Mesenchymal stem cell of adipose (primary cell): ENCODE results near the genes BRPF3 and PPIL1.

DNA sequence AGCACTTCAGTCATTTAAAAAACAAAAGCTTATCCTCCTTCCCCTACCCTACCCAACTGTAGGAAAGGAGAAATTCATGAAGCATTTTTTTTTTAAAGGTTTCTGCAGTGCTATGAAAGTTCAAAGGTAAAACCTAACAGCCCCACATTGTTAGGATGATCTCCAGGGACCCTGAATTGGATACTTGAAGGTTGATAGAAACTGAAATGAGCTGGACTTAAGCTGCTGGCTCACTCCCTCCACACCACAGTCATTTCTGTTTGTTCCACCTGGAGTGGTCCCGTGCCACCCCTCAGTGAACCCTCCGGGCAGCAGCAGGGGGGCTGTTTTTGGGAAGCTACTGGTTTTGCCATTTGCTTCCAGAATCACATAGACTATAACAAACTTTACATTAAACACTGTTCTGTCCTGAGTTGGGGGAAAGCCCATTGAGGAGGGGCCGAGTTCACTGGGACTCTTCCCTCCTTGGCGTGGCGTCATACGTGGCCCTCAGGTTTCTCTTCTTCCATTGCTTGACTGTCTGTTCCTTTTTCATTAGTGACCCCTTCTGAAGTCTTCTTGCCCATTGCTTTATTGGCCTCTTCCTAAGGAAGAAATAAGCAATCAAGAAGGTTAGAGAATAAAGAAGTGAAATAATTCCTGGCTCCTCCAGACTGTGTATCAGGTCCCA, 62.8 kb upstream of the TULP1 start:
- CAGE, long polyA plus RNA: no peak

GRCh38 chr6:35602269-35603174, 86.2 kb downstream of the FKBP5 start:
- CAGE, long polyA plus RNA: no peak

- CAGE, long polyA plus RNA: no peak
These were observed 51.7 kb upstream of the SRPK1 start for GRCh38 chr6:35972529-35973163.

DNA sequence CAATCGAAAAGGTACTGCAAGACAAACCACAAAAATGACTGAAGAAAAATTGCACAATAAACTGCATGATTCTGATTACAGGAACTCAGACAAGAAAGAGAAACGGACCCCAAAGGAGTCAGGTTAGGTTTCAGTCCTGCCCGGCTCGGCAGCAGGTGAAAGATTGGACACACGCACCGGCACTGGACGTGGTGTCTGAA, 5.2 kb downstream of the SLC26A8 start:
- CAGE, long polyA plus RNA: no peak

GRCh38 chr6:36028621-36029398, 1.2 kb downstream of the MAPK14 start:
- CAGE, long polyA plus RNA: no peak

DNA sequence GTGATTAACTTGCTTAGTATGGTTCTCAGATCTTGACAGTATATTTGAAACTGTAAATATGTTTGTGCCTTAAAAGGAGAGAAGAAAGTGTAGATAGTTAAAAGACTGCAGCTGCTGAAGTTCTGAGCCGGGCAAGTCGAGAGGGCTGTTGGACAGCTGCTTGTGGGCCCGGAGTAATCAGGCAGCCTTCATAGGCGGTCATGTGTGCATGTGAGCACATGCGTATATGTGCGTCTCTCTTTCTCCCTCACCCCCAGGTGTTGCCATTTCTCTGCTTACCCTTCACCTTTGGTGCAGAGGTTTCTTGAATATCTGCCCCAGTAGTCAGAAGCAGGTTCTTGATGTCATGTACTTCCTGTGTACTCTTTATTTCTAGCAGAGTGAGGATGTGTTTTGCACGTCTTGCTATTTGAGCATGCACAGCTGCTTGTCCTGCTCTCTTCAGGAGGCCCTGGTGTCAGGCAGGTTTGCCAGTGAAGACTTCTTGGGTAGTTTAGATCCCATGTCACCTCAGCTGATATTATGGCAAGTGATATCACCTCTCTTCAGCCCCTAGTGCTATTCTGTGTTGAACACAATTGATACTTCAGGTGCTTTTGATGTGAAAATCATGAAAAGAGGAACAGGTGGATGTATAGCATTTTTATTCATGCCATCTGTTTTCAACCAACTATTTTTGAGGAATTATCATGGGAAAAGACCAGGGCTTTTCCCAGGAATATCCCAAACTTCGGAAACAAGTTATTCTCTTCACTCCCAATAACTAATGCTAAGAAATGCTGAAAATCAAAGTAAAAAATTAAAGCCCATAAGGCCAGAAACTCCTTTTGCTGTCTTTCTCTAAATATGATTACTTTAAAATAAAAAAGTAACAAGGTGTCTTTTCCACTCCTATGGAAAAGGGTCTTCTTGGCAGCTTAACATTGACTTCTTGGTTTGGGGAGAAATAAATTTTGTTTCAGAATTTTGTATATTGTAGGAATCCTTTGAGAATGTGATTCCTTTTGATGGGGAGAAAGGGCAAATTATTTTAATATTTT, 21.0 kb upstream of the MAPK13 start:
- CAGE, long polyA plus RNA: no peak

DNA sequence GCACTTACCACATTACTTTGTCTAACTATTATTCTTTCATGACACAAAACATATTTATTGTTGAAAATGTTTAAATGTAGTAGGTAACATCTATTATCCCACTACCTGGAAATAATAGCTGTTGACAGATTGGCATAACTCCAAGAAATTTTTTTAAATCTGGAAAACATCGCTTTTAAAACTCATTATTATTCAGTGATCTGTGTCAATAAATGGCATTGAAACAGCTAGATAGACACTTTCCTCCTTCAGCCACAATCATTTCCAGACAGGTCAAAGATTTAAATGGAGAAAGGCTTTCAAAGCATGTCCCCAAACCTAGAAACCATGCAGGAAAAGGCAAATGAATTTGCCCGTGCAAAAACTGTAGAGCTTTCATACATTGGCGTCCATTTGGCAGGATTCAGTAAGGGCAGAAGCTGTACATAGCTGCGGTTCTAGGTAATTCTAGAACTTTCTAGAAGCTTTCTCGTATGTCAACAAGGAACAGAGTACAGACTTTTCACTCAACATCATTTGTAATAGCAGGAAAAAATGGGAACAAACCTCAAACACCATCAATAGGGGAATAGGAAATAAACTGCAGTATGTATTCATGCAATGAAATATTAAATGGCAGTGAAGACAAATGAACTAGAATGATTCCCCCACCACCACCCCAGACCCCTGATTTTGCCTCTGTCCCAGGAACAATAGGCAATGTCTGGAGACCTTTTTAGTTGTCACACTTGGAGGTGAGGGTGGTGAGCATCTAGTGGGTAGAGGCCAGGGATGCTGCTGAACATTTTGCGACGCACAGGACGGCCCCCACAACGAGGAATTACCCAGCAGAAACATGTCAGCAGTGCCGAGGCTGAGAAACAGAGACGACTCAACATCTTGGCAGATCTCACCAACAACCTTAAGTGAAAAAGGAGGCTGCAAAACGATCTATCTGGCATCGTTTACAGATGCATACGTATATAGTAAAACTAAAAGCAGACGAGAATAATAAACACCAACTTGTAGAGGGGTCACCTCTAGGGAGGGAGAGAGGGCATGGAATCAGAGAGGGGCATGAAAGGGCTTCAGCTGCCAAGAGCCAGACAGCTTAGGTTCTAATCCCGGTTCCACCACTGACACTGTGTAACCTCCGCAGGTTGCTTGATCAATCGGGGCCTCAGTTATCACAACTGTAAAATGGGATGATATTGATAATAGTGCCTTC, 10.9 kb upstream of the MAPK13 start:
- CAGE, long polyA plus RNA: no peak

GRCh38 chr6:36195790-36196853, at the start of gene BRPF3:
Gene BRPF3, plus strand, starts transcription at chr6:36196744.
- CAGE, long polyA plus RNA: no peak

GRCh38 chr6:36197263-36197664, 720 bp downstream of the BRPF3 start:
- CAGE, long polyA plus RNA: no peak

GRCh38 chr6:36245114-36245370, 24.8 kb upstream of the PNPLA1 start:
- CAGE, long polyA plus RNA: no peak

DNA sequence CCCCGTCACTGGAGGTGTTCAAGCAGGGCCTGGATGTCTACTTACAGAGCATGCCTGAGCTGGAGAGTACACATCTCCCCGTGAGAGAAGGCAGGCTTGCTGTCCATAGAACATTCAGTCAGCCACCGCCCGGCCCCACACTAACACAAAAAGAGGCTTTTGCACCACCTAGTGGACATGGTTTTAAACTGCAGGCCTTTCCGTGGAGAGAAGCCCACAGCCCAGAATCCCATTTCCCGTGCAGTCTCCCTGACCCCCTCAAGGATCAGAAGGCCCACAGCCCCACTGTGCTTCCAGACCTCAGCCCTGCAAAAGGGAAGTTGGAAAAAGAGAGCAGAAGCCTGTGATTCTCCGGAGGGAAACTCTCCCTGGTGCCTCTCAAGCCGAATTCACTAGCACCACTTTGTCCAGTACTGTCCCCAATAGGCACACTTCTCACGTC, 23.8 kb upstream of the BNIP5 start:
- CAGE, long polyA plus RNA: no peak

DNA sequence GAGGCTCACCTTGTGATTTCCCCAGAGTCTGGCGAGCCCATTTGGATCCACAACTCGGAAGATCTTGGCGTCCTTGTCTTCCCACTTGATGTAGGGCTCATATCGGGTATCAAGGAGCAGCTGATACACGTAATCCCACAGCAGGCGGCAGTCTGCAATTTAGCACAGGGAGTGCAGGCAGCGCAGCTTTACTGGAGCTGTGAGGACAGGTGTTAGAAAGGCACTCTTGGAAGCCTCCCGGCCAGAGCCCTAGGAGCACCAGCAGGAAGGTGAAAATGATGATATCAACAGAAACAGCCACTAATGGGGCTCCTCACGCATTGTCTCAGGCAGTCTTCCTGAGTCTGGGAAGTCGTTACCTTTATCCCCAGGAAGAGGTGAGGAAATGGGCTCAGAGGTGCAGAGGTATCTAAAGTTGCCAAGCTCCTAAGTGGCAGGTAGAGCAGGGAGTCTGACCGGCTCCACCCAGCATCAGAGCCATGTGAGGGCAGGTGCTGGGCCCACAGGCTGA, 18.5 kb downstream of the ETV7 start:
- CAGE, long polyA plus RNA: no peak

DNA sequence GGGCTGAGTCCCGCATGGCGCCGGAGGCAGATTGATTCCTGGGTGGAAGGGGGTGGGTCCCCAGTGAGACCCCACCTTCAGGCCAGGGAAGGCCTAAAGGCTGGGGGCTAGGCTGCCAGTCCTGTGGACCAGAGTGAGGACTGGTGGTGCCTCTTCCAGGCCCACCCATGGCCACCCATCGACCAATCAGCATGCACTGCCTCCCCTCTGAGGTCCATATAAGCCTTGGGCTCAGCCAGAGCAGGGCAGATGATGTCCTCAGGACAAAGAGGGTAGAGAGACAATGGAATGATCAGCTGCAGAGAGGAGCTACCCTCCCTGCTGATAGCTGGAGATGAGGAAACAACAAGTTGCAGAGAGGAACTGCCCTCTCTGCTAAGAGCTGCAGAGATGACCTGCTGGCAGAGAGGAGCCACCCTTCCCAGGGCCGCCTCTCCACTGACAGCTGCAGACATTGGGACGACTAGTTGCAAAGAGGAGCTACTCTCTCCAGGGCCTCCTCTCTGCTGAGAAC, 9.1 kb upstream of the ETV7 start:
- CAGE, long polyA plus RNA: no peak

DNA sequence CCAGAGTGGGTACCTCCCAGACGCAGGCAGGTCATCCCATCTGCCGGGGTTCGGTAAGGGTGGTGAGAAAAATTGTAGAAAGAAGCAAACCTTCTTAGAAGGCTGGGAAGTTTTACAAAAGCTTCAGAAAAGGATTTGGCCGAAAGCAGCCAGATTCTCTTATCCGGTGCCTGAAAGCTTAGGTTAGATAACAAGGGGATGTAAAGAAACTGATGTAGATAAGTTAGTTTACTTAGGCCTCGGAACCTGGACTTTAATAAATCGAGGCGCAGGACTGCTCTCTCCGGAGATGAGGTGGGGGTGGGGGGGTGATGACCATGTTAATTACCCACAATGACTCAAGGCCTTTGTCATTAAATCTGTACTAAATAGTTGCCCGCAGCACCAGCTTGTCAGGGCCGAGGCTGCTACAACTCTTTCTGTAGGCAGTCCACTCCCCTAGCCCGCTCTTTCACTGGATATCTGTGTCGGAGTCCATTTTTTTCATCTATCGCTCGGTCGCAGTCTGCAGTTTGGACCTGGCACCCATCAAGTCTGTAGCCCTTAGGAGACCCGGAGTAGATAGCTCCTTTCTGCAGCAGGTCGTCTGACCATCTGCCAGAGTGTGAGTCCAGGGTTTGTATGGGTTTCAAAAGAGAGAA, 37.8 kb downstream of the STK38 start:
- CAGE, long polyA plus RNA: no peak

- CAGE, long polyA plus RNA: no peak
These were observed 2.4 kb downstream of the SRSF3 start for GRCh38 chr6:36596301-36597175.

GRCh38 chr6:36597612-36598330, 3.6 kb downstream of the SRSF3 start:
- CAGE, long polyA plus RNA: no peak

- CAGE, long polyA plus RNA: no peak
These were observed 40.0 kb downstream of the SRSF3 start for GRCh38 chr6:36633976-36634650.

DNA sequence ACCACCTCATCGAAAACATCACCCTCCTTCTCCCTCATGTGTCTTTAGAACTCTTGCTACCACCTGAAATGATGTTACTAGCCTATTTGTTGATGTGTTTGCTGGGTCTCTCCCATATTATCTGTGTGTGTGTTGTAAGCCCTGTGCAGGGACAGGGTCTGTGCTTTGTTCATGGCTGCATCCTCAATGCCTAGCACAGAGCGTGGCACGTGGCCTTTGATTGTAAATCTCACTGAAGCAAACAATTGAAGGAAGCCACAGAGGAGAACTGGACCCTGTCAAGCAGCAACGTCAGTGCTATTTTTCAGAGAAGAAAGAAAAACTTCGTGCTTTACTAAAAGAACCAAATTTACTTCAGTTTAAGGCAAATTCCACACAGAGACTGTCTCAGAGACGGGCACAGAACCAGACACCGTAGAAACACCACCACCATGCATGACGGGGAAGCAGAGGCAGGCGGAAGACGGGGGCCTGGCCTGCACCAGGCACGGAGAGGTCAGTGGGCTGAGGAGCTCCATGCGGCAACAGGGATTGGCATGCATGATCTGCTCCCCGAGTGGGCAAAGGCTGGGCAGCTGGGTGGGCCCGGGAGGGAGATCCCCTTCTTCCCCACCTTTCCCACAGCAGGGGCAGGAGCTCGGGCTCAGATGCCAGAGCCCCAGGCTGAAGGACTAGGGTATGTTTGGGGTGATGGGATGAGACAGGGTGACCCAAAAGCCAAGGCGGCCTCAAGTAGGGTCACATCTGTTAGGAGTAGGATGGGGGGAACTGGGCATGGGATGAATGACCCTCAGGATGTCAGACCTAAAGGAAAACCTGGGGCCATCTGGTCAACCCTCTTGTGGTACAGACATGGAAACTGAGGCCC, 43.1 kb downstream of the RAB44 start:
- CAGE, long polyA plus RNA: no peak

DNA sequence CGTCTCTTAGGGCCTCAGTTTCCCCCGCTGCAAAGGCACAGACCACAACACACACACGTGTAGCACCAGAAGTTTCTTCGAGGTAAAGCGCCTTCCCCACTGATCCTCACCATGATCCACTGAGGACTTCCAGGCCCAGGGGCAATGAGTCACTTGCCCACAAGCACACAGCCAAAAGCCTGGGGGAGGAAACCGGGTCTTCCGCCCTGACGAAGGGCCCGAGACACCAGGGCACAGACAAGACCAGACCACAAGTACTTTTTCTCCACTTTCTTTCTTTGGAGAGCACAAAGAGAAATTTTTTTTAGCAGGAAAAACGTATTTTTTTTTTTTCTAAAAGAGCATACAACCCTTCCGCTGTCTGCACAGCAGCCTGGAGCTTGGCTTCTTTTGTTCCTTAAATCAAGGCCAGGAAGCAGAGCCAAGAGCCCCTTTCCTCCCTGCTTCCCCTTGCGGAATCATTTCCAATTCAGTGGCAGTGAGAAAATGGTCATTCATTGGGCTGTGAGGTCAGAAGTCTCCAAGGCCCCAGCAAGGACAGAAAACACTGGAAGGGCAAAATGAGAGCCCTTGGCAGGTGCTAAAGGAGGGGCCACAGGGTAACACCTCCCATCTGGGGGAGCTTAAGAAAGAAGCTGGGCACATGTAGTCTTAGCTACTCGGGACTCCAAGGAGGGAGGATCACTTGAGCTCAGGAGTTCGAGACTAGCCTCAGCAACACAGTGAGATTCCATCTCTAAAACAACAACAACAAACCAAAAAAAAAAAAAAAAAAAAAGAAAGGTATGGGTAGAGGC, 11.5 kb downstream of the CPNE5 start:
- CAGE, long polyA plus RNA: no peak

GRCh38 chr6:36874251-36875393, at the start of gene PPIL1:
Gene PPIL1, minus strand, starts transcription at chr6:36874803.
- CAGE, long polyA plus RNA: no peak